ENCODE results near the gene IL1RL2.

DNA sequence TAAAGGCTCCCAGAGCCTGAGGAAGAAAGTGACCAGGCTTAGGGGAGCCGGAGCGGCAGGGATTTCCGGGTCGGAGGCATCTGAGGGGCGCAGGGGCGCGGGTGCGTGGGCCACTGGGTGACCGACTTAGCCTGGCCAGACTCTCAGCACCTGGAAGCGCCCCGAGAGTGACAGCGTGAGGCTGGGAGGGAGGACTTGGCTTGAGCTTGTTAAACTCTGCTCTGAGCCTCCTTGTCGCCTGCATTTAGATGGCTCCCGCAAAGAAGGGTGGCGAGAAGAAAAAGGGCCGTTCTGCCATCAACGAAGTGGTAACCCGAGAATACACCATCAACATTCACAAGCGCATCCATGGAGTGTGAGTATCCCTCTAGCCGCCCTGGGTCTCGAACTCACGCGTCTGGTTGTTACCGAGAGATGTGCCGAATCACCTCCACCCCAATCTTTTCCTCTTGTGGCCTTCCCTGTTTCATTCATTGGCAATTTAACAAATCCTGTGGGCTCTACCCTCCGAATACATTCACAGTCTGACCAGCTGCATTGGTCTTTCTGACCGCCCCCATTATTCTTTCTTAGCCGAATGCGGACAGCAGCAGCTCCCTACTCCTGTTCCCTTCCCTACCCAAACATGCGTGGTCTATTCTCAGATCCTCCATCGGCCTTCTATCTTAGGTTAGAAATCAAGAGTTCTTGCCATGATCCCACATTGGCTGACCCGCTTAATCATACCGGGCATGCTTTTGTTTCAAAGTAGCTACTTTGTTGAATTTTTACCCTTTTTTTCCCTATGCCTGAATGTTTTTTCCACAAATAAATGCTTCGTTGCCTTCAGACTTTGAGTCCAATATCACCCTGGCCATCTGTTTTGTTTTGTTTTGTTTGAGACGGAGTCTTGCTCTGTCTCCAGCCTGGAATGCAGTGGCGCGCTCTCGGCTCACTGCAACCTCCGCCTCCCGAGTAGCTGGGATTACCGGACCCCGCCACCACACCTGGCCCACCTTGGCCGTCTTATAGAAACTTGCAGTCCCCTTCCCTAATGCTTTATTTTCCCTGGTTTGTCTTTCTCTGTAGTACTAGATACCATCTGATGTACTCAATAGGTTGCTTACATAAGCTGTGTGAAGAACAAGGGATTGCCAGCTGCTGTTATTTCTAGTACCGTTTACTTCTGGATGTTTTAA, 754 bp downstream of the RPL31 start:
- PRO-cap: no peak

DNA sequence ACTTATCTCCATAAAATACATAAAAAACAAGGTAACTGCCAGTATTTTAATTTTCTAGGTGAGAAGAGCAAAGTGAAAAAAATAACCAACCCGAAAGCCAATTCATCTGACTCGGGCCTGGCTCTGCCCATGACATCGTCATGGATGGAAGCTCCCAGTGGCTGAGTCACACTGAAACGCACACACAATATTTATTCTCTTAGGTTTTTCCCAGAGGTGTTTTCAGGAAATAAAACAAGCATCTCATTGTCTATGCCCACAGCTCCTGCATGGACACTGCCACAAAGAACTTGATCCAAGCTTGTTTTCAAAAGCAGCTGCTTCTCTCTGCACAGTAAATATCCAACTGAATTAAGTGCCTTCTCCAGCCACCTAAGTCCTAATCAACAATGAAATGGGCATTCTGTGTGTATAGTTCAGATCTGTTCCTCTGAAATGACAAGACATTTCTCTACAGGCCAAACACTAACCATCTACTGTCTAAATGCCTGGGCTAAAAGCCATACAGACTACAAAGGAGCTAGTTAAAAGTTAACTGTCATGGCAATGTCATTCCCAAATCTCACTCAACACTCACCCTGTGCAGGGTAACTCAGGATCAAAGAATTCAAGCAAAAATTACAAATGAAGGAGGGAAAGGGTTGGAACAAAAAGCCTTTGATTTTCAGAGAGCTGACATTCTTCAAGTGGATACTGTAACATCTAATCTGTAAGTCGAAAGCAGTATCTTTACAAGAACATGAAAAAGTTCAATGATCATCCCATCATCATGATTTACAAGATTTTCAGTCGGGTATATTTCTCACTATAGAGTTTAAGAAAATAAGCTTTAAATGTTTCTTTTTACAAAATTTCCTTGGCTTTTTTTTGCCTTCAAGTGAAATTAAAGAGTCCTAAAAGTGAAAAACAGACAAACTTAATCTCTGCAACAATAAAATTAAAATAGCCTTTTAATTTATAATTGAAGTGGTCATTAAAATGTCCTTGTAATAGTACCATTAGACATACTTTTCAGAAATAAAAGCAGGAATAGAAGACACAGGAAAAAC, 63.1 kb downstream of the RPL31 start:
- PRO-cap: no peak

- PRO-cap: no peak
These were observed 5.0 kb downstream of the CNOT11 start for GRCh38 chr2:101257712-101258009.

- PRO-cap: no peak
These were observed 21.4 kb downstream of the MAP4K4 start for GRCh38 chr2:101718856-101719297.

DNA sequence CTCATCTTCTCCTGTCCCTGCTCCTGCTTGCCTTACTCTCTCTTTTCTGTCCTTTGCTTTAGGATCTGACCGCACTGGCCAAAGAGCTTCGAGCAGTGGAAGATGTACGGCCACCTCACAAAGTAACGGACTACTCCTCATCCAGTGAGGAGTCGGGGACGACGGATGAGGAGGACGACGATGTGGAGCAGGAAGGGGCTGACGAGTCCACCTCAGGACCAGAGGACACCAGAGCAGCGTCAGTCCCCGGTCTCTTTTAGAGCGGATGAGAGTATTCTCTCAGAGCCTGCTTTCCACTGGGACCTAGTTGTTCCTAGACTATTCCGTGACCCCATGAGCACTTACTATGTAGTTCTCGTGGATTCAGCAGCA, 122.2 kb upstream of the IL1R2 start:
- PRO-cap: no peak

DNA sequence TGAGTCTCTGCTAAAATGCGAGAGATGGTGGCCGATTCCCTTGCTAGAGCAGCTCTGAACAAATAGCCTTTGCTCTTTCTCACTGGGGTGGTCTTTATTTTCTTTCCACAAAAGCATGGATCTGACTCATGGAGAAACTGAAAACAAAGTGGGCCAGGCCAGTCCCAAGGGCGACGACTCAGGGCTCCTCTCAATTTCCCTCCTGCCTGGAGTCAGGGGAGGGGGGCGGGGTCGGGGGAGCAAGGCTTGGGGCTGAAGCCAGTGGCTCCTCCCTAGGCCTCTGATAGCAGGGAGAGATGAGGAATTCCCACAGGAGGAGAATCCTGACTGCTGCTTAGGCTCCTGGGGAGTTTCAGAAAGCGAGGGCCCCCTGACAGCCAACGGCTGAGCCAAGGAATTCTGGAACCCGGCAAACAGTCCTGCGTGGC, 17.1 kb upstream of the IL1R2 start:
- PRO-cap: no peak

DNA sequence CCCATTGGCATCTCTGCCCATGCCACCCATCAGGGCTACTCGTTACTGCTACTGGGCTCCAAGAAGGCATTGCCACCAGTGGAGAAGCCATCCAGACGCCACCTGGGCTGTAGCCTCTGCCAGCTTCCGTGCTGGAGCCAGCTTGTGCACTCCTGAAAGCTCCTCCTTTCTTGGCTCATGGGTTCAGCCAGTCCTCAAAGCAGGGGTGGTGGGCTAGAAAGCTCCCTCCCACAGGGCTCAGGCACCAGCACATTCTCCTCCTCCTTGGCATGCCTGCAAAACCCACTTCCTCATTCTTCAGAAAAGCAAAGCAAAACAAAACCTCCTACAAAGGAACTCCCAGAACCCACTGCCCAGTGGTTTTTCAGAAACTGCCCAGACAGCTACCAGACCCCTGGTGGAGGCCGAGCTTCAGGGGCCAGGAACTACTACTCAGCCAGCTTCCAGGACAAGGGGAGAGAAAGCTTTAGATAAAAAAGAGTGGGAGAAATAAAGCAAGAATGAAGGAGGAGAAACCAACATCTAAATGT, 41.6 kb downstream of the IL1R2 start:
- PRO-cap: no peak

GRCh38 chr2:102057813-102058330, 66.1 kb downstream of the IL1R2 start:
- PRO-cap: no peak

GRCh38 chr2:102059922-102060597, 68.3 kb downstream of the IL1R2 start:
- PRO-cap: no peak

DNA sequence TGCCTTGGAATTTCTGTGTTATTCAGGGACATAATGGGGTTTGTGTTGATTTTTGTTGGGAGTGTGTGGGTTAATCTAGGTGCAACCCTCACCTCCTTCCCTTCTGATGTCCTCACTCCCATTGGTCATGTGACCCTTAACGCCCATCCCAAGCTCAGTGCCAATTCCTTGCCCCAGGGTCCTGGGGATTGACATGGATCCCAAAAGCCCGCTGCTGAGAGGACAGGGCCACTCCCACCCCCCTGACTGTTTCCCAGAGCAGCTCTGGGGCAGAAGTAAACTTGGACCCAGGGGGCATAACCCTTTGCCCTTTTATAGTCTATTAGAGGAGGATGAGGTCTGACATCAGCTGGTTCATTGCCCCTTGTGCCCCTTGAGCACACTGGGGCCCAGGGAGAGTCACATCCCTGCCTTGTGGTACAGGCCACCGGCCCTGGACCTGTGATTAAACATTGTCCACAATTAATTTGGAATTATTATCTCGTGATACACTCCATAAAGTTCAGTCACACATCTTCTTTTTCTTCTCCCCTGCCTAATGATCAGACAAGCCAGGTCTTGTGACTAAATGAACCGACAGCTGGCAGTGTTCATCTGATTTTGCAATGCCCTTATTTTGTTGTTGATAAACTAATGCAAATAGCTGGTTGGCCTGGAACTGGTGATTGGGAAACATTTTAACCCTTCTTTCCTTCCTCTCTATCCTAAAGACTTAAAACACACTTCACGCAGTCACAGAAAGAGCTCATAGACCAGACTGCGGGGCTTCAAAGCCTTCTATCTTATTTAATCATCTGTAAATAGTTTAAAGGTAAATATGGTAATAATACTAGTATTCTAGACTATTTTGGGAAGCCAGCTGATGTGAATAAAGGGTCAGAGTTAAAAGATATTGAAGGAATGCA, 13.1 kb downstream of the IL1R1 start:
- PRO-cap: no peak

DNA sequence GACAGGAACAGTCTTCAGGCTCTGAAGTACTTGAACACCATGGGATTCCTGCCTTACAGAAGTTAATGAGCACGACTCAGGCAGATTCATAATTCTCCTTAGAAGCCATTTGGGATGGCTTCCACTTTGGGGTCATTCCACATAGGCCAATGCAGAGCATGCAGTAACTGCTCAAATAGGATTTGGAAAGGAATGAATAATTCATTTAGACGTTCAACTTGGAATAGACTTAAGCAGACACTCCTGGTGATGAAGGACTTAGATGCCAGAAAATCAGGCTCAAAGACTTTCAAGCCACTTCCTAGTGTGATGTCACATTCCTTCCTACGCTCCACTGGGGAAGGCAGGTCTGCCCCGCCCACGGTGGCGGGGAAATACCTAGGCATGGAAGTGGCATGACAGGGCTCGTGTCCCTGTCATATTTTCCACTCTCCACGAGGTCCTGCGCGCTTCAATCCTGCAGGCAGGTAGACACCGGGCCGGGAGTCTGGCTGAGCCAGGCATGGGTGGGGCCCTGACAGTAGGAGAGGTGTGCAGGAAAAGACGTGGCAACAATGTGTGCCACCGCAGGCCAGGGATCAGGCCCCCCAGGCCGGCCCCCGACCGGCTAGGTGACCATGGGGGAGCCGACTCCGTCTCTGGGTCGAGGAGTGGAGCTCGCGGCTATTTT, at the start of gene IL1RL2:
Gene IL1RL2, plus strand, starts transcription at position 404 of the 670 bp plus-strand sequence.
- PRO-cap: no peak

DNA sequence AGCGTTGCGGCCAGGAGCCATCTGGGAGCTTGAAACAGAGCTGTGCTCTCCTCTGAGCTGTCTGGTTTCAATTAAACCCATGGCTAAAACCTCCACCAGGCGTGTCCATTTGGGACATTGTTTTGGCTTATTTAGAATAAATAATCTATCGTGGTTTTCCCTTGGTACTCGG, 58.5 kb downstream of the IL1RL2 start:
- PRO-cap: no peak

DNA sequence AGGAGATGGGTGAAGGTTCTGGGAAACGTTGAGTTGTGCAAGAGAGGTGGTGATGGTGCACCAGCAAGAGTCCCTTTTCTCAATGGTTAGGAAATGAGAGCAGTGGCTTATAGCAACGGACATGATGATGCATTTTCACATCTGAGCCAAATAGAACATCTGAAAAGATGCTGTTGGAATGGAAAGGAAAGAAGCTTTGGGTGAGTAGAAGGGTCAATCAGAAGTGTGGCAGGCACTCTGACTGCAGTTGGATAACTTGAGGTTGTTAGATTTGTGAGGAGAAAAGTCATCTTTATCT, 48.6 kb upstream of the IL1RL1 start:
- PRO-cap: no peak

DNA sequence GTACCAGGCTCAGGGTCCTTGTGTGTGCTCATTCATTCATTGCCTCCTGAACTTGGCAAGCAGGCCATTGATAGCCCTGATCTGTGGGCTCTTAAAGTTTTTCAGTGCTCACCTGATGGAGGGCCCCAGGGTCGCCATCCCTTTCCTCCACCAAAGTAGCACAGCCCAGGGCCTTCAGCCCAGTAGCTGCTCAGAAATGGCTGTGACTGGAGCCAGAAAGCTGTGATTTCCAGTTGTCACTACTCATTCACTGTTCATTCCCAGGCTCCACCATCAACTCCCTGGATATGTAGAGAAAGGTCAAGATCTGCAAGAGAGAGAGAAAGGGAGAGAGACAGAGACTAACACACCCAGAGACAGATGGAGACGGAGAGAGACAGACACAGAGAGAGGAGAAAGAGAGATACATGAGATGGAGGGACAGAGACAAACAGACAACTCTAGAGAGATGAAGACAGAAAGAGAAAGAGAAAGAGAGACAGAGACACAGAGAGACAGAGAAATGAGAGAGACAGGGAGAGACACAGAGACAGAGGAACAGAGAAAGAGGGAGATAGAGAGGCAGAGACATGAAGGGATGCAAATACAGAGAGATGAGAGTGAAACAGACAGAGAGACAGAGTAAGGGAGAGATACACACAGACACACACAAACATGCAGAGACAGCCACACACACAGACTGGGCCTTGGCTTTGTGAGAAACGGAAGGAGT, 32.0 kb downstream of the IL18R1 start:
- PRO-cap: no peak

- PRO-cap: no peak
These were observed 837 bp upstream of the SLC9A2 start for GRCh38 chr2:102618468-102618964.

DNA sequence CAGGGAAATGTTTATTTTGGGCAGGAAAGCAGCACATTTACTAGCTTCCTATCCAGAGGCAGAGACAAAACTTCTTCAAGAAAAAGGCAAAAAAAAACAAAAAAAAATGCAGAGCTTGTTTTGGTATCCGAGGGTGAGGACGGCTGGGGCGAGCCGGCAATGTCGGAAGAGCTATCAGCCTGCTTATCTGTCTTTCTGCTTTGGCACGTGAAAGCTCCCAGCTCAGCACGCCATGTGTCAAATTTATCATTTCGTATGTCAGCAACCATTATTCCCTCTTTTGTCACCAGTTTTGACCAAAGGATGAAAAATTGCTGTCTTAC, 532.2 kb upstream of the POU3F3 start:
- PRO-cap: no peak

DNA sequence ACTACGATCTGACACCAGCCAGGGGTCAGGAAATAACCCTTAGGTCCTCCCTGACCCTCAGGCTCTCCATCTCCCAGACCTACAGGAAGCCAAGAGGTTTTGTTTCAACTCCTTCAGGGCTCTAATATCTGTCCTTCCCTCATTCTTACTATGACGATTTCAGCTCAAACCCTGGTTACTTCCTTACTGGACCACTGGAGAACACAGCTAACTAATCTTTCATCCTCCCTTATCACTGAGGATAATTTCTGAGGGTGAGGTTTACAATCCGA, 322.0 kb upstream of the POU3F3 start:
- PRO-cap: no peak

DNA sequence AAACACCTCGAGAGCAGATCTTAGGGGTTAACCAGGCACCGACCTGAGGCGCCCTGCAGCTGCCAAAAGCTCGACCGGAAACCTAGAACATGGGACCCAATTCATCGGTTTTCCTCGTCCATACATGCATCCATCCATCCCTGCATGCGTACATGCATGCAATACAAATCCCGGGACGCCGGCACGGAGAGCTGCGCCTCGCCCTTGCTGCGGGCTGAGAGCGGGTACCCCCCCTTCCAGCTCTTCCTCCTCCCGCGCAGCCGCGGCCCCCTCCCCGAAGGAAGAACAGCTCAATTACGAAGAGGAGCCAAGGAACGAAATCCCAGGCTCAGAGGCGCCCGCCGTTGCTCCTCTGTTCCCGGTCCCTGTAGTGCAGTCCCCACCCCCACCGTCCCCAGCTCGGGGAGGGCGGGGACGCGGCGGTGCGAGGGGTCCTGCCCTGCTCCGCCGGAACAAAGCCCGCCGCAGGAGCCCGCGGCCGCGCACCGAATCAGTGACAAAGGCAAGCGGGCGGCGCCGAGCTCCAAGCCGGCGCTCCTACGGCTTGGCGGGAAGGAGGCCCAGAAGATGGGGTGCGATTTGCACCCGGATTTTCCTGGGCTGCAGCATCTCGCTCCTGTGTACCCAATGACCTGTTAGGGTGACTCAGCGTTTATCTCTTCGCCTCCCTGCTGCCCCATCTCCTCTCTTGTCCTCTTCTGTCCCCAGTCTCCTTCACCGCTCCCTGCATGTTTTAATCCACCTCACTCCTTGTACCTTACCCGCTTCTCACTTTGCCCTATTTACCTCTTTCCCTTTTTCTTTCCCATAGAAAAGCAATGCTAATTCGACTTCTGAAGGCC, 8.9 kb upstream of the POU3F3 start:
- PRO-cap: no peak

DNA sequence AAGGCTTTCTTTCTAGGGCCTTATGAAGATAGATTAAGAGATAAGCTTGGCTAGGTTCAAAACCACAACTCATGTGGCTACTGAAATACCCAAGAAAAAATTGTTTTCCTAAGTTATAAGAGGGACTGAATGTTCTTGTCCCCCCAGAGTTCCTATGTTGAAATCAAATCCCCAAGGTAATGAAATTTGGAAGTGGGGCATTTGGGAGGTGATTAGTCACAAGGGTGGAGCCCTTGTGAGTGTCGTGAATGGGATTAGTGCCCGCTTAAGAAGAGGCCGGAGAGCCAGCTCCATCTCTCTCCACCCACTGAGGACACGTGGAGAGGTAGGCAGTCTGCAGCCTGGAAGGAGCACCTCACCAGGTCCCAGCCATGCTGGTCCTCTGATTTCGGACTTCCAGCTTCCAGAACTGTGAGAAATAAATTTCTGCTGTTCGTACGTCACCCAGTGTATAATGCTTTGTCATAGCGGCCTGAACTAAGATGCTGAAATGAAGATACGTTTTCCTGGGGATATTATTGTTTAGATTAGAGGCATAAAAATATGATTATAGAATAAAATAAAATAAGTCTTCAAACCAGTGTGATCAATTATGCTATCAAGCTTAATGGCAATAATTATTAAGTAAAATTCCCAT, 44.1 kb downstream of the POU3F3 start:
- PRO-cap: no peak

GRCh38 chr2:105337901-105338498, 660 bp downstream of the C2orf49 start:
- PRO-cap: no peak